Left lobe of liver (tissue), 1 donor: ENCODE measurements around the genes REELD1 and POU4F2.

- PRO-cap = bidirectional peak, plus-strand start at chr4:140641344, minus-strand start at chr4:140641150
Measured at GRCh38 chr4:140640876-140641599, 72.3 kb upstream of the UCP1 start.

GRCh38 chr4:140642462-140642810, 73.7 kb upstream of the UCP1 start:
- PRO-cap = no peak

DNA sequence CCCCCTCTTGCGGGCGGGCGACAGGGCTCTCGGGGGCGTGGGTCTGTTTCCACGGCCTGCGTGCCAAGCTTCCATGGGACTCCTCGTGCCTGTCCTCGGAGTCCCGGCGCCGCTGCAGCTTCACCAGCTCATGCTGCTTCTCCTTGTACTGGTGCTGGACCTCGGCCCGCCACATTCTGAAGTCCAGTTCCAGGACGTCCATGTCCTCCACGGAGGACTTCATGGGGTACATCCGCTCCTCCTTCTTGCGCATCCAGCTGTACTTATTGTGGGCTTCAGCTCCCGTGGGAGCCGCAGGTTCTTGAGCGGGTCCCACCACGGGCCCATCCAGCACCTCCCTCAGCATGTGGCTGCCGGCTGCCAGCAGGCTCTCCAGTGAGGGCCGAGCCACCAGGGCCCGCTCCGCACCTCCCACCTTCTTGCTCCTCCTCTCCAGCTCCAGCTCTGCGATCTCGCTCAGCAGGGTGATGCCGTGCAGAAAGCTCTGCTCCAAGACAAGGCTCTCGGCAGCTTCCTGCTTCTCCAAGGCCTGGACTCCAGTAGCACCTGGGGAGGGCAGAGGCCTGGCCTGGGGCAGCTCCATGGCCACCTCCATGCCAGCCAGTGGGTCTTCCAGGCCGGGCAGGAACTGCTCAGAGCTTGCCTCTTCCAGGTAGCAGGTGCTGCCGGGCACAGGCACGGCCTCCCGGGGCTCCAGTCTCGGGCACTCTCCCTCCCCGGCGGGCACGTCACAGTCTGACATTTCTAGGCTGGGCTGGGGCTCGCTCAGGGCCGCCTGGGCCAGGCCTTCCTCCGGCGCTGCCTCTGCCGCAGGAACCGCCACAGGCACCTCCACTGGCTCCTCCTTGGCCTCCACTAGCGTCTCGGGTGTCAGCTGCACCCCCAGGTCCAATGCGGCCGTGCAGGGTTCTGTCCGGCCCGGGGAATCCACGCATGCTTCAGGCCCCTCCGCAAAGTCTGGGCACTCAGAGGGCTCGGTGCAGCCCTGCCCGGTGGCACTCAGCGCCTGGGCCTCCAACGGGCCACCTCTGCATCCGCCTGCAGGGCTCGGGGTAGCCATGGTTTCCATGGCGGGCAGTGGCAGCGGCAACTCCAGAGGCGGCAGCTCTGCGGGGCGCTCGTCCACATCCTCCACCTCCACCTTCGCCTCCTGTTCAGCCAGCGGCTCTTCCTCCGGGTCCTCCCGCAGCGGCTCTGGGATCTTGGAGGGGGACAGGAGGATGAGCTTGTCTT, 74.5 kb upstream of the UCP1 start:
- PRO-cap = no peak

DNA sequence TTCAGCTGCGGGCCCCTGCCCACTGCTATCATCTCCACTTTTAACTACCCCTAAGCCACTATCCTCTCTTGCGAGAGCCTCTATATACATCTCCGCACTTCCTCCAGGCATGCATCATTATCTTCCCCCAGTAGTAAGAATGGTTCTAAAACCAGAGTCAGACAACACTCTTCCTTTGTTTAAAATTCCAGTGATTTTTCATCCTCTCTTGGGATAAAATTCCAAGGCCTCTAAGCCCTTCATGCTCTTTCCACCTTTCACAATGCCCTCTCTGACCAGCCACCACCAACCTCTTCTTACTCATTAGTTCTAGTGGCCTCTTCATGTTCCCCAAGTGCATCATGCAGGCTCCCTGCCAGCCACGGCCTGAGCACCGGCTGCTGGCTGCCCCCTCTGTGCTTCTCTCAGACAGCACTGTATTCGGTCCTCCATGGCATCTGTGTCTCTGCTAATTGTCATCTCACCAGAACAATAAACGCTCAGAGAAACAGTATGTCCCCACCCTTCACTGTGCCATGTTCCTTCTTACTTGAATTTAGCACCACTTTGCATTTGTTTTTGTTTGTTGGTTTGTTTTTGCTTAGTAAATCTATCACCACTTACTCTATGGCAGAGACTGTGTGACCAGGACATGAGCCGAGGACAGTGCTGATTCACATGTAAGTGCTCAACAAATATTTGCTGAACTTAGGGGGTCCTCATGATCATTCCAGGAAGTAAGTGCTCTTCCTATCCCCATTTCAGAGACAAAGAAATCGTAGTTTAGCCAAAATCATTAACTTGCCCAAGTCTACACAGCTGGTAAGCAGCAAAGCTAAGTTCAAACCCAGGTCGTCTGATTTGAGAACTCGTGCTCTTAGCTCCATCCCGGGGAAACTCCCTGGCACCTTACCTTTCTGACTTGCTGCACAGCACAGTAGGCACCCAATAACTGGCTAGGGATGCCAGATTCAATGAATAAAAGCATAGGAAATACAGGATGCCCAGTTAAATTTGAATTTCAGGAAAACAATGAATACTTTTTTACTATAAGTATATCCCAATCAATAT, 77.0 kb upstream of the UCP1 start:
- PRO-cap = no peak

DNA sequence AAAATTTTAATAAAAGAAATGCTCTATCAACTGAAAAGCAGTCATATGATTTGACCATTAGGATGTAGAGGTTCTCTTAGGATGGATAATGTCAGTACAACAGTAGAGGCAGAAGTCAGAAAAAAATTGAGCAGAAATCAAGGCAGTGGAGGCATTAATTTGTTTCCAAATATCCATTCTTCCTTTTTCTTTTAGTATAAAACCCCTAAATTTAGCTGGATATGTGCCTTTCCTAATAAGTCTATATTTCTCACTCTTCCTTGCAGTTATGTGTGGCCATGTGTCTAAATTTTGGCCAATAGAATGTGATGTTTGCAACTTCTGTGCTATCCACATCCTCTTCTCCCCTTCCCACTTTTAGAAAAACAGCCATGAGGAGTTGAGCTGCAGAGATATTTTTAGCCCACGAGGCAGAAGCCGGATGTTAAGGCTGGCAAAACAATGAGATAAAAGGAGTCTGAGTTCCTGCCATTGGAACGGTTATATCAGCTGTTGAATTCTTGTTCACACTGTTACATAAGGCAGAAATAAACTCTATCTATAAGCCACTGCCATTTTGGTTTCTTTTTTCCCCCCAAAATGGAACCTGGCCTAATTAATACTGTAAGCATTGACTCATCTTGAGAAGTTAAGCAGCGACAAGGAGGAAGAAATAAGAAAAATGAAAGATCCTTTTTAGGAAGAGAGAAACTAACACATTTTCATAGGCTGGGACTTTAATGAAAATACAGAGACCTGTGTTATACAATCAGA, 200.7 kb downstream of the INPP4B start:
- PRO-cap = no peak

DNA sequence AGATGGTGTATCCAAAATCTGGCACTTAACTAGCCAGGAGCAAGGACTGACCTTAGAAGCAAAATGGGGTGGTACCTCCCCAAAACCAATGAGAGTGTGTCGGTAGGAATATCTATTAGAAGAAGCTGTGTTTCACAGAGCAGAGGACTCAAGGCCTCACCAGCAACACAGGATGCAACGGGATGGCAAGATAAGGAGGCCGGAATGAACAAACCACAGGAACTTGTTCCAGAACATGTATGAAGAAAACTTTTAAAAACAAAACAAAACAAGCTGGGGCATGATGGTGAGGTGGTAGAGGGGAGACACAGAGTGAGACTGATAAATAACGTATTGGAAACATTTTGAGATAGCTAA, 142.2 kb downstream of the INPP4B start:
- PRO-cap = no peak

- PRO-cap = no peak
Measured at GRCh38 chr4:143376478-143377357, 40.0 kb downstream of the GAB1 start.

DNA sequence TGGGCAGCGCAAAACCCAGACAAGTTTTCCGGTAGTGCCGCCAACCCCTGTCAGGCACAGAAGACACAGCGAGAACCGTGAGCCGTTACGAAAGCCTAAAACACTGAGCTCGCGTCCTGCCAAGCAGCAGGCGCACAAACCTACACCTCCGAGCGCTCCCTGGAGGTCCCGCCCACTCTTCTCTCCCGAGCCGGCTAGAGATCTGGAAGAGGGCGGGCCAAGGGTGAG, 410 bp upstream of the SMARCA5 start:
- PRO-cap = bidirectional peak, plus-strand start outside the sequence, minus-strand start at position 204 of the sequence

DNA sequence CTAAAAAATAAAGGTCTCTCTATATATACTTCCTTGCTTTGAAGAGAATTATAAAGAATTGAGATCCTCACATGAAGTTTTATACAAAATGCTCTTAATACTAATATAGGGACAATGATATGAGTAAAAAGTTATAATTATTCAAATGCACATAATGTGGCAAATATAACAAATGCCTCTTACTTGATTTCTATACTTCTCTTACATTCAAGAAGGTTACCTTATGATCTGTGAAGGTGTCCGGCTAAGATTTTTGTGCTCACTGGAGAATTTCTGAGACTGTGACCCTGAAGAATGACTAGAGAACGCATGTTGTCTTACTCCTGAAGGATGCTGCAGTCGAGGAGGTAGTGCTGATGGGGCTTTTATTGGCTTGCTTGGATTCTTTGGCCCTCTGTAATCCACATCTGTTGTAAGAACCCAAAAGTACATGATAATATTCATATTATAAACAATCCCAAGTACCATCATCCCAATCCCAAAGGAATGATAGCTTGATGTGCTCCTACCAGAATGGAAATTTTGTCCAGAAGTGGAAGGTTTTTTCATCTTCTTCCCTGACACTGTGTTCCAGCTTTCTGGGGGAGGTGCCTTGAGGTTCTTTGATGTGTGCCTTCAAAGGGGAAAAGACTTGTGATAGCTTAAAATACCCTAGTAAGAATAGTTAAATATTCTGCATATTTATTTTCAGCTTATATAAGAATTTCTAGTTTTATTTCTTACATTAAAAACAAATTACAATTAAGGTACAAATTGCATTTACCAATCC, 29.9 kb downstream of the OTUD4 start:
- PRO-cap = no peak

DNA sequence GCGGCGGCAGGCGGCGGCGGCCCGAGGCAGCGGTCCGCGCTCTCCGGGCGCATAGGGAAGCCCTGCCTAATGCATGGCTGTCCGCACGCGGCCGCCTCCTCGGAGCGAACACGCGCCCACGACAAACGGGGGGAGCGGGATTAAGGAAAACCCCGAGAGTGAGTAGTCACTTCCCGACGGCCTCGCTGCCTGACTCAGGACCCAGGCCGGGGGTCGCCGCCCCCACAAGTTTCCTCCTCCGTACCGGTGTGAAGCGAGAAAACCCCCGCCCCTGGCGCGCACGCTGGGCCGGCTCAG, 346 bp downstream of the OTUD4 start:
- PRO-cap = no peak

GRCh38 chr4:145279070-145279528, 98.7 kb upstream of the OTUD4 start:
- PRO-cap = no peak

DNA sequence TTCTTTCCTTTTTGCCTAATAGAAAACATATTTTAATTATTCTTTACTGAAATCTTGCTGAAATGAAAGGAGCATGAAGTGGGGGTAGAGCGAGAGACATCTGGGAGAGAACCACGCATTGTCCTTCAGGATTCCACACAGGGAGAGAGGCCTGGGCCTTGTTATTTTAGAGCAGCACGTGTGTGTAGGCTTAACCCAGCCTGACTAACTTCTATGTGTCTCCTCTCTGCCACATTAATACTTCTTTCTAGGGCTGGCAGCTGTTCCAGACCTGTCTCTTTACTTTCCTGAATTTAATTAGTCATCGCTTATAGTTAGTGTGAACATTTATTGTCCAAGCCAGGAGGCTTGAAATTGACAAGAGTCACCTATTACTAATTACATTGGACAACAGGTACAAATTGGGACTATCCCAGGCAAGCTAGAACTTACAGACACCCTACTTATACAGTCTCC, 51.3 kb downstream of the SMAD1 start:
- PRO-cap = no peak

DNA sequence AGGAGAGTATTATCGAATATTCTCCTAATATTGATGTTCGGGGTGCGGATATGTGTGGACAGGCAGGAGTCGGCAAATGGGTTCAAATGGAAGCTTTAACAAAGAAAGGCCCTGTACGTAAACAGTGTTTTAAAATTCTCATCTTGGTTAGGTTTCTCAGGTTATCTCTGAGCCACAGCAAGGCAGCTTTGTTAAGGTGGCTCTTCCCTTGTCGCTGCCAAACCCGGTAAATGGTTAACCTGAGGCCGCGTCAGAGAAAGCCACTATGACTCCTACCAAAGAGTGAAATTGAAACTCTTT, 302 bp downstream of the MMAA start:
- PRO-cap = bidirectional peak, plus-strand start outside the sequence, minus-strand start at position 231 of the sequence

GRCh38 chr4:145805487-145806158, 125.7 kb downstream of the C4orf51 start:
- PRO-cap = no peak

DNA sequence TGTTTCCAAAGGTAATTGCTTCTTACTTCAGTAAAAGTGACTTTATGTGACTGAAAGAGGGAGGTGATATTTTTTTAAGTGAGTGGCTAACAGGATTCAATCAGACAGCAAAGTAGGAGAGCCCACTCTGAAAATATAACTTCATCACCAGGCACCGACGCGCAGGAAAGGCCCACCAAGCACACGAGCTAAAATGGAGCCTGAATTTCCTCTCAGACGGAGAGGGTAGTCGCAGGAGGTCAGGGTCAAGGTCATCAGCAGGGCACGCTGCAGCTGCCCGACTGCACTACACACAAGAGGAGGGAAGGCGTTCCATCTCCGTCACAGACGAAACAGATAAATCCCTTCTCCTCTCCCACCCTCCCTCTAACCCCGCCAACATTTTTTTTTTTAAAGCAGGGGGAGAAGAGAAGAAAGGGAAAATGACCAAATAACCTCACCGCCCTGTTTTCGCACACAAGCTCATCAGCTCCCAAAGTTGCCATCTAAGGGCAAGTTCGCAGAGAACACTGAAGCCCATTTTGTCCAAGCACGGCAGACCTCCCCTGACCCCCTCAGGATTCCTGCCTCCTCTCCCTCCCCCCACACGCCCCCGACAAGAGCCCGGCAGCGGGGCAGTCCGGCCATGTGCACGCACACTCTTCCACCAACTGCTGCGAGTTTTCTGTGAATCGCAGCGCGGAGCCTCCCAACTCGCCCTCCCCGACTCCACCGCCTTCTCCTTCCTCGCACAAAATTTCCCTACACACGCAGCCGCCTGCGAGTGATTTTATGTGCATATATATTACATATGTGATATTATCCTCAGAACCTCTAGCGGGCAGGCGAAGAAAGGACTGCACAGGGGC, 2.8 kb downstream of the ZNF827 start:
- PRO-cap = no peak

DNA sequence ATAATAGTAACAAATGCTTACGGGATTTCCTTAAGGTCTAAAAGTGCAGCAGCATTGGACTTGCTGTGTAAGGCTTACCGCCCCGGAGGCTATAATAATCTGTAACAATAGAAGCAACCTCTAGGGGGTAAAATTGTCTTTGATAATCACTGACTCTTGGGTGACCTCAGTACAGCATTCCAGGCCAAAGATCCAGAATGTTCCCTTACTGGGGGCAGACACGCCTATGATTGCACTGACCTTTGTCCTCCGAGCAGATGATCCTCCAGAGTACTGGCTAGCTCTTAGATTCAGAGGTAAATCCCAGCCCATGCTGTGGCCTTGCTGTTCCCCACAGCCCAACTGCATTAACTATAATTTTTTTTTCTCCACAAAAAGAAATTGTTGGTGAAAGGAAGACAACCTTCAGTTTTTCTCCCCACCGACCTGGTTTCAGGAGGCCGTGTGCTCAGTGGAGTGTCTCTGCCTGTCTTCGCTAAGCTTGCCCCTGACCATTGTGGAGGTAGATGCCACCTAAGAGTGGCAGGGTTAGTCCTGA, 16.6 kb downstream of the LSM6 start:
- PRO-cap = unidirectional peak, plus-strand start at position 287 of the sequence

DNA sequence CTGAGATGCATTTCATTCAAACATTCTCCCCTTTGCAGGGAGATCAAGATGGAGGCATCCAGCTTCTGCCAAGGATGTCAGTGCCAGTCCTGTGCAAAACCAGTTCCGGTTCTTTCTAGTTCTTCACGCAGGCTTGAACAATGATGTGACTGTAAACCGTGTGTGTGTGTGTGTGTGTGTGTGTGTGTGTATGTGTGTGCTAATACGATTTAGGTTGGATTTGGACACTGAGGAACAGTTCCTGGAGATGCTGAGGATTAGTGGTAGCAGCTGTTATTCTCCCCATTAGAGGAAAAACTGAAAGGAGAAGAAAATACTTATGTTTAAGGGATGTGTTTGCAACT, at the start of gene REELD1:
Gene REELD1 (plus strand): TSS at position 237 of the 344 bp plus-strand sequence.
- PRO-cap = no peak

DNA sequence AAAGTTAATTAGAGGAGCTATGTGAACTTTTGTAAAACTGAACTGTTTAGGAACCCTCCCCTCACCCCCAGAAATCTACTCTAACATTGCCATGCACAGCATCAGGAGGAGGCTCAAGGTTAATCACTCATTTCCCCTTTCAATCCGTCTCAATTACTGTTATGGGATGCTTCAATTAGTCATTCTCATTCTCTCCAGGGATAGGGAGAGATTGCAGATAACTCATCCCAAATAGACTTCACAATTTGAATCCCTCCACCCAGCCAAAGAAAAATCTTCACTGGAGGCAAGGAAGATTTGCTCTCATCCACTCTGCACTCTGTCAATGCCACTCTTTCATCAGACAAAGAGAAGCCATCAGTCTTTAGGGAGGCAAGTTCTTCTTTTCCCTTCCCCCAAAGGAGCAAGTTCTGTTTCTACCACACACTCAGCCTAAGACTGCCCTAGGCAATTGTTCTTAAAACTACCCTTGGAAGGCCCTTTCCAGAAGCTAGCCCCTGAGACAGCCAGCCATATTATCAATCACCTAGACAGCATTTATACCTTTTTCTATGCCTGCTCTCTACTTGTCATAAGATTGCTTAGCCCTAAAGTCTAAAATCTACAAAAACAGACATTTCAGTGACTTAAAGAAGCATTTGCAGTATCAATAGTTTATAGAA, 140.3 kb downstream of the SLC10A7 start:
- PRO-cap = no peak

DNA sequence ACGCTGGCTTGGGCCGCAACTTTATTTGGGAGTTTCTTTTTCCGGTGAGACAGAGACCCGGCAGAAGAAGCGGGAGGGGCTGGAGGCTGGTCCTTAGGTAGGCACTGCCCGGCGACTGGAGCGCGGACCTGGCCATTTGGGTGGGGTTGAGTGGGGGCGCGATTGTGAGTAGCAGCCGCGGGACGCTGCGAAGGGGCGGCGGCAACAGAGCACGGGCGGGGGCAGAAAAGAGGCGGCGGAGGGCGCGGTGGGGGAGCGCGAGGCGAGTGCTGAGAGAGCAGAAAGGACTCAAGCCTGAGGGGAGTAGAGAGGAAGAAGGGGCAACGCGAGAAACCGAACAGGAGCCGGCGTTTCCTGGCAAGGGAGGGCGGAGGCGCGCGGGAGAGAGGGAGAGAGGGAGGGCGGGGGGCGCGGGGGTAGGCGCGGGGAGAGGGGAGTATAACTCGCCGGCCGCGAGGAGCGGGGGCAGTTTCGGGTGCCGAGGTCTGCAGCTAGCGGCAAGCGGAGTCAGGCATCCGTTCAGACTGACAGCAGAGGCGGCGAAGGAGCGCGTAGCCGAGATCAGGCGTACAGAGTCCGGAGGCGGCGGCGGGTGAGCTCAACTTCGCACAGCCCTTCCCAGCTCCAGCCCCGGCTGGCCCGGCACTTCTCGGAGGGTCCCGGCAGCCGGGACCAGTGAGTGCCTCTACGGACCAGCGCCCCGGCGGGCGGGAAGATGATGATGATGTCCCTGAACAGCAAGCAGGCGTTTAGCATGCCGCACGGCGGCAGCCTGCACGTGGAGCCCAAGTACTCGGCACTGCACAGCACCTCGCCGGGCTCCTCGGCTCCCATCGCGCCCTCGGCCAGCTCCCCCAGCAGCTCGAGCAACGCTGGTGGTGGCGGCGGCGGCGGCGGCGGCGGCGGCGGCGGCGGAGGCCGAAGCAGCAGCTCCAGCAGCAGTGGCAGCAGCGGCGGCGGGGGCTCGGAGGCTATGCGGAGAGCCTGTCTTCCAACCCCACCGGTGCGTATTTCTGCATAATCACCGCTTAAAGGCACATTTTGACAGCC, at the start of gene POU4F2:
Gene POU4F2 (plus strand): TSS at position 468 of the 1,050 bp plus-strand sequence.
- PRO-cap = no peak

DNA sequence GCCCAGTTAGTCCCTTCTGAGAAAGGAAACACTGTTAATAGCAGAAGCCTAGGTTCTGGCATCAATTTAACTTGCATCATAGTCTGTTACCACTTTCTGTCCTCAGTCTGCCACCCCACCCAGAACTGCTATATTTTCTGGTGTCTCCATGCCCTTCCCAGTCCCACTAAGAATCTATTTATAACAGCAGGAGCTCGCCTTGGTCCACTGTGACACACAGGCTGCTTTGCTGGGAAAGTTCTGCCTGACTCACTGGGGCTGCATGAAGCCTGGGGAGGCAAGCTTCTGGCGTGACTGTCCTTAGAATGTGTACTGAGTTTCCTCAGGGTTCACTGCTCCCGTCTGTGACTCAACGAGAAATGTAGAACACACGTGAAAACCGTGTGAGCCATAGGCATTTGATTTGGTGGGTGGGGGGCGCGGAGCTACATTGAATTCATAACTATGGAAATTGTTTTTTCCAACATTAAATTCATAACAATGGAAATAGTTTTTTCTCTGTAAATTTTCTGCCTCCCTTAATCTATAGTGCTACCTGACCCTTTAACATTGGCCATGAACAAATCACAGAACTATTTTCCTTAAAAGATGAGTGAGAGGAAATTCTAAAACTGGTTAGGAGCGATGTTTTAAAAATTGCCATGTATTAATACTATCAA, 158.0 kb upstream of the TTC29 start:
- PRO-cap = no peak